Measurements from ENCODE around the gene PON3.

- PRO-cap: no peak
These were observed 13.6 kb downstream of the GATAD1 start for GRCh38 chr7:92460829-92461314.

- PRO-cap: no peak
These were observed 43.3 kb upstream of the FAM133B start for GRCh38 chr7:92633317-92633969.

DNA sequence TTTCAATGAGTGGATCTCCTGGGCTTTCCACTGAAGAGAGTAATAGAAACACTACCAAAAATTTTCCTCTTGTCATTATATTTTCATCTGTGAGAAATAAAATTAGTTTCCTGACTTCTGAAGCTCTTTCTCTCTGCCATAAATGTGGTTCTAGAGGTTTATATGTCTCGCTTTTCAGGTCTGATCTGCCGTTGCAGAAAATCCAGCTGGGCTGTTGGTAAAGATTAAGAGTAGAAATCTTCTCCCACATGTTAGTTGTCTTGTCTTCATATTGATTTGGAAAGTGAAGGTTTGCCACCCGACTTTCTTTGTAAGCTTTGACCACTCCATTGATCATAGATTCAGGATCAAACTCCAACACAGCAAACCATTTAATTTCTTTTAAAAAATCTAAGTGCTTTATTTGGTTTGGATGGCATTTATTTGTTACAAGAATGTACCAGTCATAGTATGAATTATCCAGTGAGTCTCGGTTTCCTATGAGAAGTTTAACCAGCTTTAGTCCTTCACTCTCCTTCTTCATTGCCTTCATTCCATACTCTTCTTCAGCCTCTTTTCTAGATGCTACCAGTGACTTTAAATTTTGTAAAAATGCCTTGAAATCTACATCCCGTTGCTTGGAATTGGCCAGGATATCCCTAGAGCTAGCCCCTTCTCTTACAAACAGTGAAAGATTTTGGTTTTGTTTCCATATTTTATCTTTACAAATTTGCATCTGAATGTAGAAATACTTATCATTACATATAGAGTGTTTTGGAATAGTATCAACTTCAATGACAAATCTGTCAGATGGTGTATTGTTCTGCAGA is 13.7 kb downstream of the SAMD9L start:
- PRO-cap: no peak

- PRO-cap: bidirectional peak, plus-strand start at chr7:93914694, minus-strand start at chr7:93914556
These were observed 7.1 kb upstream of the GNG11 start for GRCh38 chr7:93914386-93914939.

DNA sequence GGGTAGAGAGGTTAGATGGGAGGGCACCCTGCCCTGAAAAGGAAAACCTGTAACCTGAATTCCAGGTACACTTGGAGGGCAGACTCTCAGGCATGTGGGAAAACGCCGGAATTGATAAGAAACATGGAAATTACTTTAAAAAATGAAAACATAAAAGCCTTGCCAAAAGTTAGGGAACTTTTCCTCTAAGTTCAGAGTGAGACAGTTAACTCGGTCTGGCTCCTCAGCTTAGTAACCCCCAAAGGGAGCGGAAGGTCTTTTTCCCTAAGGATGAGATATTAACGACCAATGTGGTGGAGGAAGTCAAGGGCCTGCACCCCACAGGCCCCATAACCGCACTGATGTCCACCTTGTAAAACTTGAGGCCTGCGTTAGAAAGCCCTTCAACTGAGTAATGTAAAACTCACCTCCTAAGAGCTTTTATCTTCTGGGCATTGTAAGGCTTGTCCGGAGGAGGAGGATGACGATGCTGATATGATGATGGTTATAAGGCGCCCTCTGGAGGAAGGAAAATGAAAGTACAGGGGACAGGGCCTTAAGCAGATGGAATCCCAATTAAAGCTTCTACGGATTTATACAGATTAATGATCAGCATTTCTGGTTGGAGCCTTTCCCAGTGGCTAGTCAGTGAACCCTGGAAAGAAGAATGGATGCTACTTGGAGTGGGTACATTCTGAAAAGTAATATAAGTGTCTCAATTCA is 589 bp downstream of the COL1A2 start:
- PRO-cap: no peak

DNA sequence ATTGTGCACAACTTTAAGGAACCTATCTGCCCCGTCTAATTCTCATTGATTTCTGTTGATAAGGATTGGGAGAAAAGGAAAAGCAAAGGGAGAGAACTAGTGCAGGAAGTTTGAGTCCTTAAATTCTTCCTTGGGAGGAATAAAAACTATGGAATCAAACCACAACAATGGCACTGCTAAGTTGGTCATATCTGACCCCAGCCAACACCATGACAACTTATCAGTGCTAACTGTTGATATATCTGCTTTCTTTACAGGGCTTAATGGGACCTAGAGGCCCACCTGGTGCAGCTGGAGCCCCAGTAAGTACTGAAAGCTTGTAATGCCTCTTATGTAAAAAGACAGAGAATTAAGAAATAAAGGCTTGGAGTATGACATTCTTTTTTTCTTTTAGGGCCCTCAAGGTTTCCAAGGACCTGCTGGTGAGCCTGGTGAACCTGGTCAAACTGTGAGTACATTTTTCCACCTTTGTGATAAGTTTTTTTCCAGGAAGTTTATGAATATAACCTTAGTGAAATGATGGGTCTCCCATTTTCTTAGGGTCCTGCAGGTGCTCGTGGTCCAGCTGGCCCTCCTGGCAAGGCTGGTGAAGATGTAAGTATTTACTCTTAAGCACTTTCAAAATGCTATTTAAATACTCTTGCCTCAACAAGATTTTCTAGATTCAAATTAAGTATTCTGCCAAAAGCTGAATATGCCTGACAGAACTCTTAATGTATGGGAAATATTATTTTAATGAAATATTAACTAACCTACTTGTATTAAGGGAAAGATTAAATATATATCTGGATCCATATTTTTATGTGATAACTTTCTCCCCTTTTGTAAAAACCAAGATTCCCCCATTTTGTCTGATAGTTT is 9.8 kb downstream of the COL1A2 start:
- PRO-cap: no peak

- PRO-cap: no peak
These were observed 22.8 kb downstream of the COL1A2 start for GRCh38 chr7:94417559-94417917.

DNA sequence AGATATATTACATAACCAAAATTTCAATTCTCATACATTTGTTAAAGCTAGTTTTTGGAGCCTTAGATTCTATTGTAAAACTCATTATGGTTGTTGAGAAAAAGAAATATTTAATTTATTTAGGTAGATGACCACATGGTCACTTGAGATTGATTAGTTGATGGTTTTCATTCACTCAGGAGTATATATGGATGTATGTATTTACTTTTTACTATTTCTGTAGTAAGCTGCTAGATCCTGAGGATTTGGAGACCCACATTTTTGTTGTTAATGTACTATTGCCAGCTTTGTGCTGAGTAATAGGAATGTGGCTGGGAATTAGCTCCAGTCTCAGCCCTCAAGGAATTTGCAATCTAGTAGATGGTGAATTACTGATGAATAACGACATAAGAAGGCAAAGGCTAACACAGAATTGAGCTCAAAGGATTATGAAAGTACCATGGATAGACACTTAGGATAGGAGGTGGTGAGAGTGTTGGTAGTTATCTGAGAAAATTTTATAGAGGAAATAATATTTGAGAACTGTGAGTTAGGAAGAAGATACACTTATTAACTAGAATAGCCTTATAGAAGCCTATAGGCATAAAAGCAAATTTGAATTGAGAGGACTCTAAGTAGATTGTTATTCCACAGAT is 19.9 kb downstream of the CASD1 start:
- PRO-cap: no peak

DNA sequence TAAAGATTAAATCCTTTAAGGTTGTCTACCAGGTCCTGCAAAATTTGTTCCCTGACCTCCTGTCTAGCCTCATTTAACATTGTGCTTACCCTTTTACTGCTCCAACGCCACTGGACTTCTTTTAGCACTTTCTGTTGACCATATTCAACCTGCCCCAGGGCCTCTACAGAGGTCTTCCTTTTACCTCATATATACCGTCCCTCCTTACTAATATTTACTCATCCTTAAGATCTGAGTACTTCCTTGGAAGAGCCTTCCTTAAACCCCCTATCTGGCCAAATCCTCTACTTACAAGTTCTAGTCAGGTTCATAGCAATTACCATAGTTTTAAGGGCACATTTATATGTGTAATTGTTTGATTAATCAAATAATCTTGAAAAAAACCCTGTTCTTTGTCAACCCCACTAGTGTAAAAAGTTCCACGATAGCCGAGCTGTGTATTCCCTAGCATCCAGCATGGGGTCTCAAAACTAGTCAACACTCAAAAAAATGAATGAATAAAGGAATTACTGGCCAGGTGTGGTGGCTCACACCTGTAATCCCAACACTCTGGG is 8.3 kb downstream of the SGCE start:
- PRO-cap: no peak

GRCh38 chr7:94701490-94701847 is 45.5 kb upstream of the SGCE start:
- PRO-cap: bidirectional peak, plus-strand start at chr7:94701734, minus-strand start at chr7:94701592

DNA sequence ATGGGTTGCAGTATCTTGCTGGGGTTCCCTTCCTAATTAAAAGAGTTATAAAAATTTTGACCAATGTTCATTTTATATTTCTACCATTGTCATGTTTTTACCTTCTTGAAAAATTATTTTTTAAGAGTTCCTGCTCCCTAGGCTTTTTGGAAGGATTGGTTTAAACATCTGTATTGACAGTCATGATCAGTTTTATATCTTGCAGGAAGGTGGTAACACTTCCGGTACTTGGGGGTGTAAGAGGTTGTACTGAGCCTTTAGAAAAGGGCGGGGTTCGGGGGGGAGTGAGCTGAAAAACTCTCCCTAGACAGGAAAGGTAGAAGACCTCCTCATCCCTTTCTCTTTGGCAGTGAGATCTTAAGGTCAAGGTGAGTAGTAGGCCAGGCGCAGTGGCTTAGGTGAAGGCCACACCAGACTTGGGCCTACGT is 426 bp upstream of the PPP1R9A start:
- PRO-cap: no peak

- PRO-cap: no peak
These were observed 1.3 kb downstream of the PPP1R9A start for GRCh38 chr7:94908767-94908976.

- PRO-cap: no peak
These were observed 22.8 kb downstream of the PON3 start for GRCh38 chr7:95373326-95373767.

DNA sequence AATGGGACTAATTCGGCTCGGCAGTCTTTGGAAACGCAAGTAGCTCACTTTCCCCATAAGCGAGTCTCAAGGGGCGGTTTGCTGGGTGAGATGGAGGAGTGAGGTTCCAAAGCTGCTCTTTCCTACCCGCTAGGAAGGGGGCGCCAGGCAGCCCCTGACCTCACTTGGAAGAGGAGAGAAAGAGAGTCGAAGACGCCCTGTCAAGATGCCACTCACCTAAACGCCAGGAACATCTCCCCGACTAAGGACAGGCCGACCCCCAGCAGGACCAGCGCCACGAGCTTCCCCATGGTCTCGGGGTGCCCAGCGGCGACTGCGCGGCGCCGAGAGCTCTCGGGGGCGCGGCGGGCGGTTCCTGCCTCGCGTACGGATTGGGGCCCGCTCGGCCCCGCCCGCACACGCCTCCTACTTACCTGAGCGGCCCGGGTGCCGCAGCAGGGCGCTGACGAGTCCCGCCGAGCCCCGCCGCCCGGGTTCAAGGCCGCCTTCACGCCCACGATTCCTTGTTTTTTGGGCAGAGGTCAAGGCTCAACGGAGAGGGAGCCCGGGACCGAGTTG is at the start of gene PON3:
TSS of gene PON3 (minus strand) at position 315 of the 558 bp plus-strand sequence.
- PRO-cap: unidirectional peak, plus-strand start at position 163 of the sequence; bidirectional peak, plus-strand start at position 412 of the sequence, minus-strand start at position 315 of the sequence

DNA sequence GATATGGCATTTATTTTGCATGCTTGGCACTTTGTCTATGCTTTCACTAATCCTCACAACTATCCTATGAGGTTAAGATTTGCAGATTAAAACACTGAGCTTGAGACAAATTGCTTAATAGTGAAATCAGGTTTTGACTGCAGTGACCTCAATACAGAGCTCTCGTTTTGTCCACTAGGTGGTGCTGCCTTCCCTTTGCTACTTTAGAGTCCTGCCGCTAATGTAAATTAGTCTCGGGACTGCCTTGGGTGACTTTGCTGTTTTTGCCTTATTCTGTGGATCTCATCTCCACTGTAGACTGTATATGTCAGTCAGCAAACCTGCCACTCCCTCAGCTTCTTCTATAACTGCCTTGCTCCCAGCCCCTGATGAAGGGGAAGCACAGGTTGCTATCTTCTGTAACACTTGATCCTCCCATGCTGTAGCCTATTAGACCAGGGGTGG is 26.0 kb downstream of the ASB4 start:
- PRO-cap: no peak

GRCh38 chr7:95558953-95559363 is 37.4 kb downstream of the PDK4 start:
- PRO-cap: no peak

DNA sequence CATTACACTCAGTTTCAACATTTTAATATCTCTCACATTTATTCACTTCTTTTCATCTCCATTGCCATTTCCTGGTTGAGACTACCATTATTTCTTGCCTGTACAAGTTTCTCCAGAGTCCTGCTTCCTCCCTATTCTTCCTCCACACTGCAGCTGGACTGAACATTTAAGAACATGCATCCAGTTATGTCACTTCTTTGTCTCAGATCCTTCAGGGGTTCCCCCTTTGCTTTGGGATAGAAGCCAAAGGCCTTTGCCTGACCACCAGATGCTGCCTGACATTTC is 84.8 kb upstream of the PDK4 start:
- PRO-cap: no peak

GRCh38 chr7:95683917-95684537 is 87.7 kb upstream of the PDK4 start:
- PRO-cap: no peak

DNA sequence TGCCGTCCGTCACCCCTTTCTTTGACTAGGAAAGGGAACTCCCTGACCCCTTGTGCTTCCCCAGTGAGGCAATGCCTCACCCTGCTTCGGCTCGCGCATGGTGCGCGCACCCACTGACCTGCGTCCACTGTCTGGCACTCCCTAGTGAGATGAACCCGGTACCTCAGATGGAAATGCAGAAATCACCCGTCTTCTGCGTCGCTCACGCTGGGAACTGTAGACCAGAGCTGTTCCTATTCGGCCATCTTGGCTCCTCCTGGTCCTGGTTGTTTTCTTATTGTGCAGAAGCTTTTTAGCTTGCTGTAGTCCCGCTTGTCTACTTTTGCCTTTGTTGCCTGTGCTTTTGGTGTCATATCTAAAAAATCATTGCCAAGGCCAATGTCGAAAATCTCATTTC is 65.4 kb downstream of the DYNC1I1 start:
- PRO-cap: no peak

DNA sequence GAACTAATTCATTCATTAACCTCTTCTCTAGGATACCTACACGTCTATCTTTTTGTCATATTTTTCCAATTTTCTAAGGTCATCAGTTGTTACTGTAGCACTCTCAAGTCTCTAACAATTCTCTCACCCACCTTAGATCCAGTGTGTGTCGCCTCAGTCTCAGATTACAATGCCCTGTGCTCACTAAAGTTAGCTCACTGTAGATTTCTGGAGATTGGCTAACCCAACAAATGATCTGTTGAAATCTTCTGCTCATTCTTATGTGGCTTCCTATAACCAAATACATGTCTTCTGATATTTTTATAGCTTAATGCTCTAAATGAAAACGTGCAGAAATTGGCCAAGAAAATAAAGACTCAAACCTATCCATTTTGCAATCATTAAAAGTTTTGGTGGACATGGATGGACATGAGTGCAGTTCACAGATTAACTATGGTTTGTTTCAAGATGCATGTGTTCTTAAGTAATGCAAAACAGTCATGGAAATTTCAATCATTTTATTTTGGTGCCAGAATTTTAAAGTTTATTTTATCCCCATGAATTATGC is 142.5 kb downstream of the SLC25A13 start:
- PRO-cap: no peak

Data from Calu3 (cell line).